Measurements from ENCODE around the gene TARBP1.

GRCh38 chr1:232951229-232951522, 765 bp downstream of the NTPCR start:
- RRBS: no CpG with 5 or more reads among the region's 4 CpGs

DNA sequence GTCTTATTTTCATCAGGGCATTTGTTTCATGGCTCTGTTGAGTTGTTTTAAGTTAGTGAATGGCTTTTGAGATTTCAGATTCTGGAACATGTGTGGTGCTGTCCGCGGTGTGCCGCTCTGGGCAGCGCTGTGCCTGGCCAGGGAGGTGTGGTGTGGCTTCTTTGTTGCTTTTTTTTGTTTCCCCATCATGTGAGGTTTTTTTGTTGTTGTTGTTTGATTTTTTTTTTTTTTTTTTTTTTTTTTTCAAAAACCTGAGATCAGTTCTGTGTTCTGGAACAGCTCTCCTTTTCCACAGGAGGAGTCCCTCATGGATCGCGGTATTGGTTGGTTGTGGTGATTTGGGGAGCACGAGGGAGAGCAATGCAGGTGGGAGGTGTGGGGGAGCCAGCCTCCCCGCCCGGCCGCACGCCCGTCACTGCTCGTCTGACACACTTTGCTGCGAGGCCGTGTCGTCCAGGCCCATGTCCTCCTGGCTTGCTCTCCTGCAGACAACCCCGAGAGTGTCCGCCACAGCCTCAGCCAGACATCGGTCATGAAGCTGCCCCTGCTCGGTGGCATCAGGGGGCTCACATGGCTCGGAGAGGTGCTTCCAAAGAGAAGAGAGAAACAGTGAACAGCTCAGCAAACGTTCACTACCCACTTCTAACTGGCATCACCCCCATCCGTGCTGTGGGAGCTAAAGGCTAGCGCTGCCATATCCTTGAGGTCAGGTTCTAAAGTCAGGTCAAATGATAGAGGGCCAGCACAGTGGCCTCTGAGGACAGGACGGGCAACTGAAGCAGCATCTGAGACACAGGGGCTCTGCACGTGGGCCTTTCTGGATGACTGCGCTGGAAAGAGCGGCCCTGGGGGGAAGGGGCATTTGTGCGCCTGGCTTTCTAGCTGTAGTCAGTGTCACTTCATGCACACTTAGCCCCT, 33.7 kb downstream of the NTPCR start:
- RRBS: no CpG with 5 or more reads among the region's 29 CpGs

GRCh38 chr1:233114109-233114525, 163.7 kb downstream of the NTPCR start:
- RRBS: no CpG with 5 or more reads among the region's 4 CpGs

GRCh38 chr1:233242888-233243168, 52.7 kb downstream of the PCNX2 start:
- RRBS: no CpG with 5 or more reads among the region's 2 CpGs

DNA sequence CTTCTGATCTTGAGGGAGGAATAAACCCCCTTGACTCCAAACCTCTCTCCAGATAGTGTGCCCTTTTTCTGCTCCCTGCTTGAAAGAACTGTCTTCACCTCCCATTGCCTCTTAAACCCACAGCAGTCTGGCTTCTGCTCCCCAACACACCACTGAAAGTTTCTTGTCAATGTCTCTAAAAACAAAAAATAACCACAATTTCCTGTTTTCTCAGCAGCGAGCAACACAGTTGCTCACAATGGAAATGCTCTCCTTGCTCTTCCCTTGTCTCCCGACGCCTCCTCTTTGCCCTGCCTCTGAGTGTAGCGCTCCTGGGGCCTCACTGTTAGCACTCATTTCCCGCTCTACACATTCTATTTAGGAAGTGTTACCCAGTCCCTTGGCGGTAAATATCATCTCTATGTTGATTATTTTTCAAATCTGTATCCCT, 13.6 kb downstream of the PCNX2 start:
- RRBS: no CpG with 5 or more reads among the region's 6 CpGs

DNA sequence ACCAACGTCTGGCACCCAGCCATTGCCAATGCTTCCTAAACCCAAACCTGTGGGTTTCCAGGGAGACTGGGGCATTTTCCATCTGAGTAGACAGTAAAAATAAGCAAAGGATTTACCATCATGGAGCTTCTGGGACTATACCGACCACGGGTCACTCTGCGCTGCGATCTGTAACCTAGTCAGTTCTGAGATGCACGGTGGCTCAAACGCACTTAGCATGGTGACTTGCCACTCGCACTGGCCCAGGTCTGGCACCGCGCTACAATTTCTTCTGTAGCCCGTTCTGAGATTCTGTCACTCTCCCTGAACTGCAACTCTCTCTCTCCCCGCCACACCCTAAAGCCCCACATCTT, 724 bp upstream of the MAP3K21 start:
- RRBS: no CpG with 5 or more reads among the region's 12 CpGs

DNA sequence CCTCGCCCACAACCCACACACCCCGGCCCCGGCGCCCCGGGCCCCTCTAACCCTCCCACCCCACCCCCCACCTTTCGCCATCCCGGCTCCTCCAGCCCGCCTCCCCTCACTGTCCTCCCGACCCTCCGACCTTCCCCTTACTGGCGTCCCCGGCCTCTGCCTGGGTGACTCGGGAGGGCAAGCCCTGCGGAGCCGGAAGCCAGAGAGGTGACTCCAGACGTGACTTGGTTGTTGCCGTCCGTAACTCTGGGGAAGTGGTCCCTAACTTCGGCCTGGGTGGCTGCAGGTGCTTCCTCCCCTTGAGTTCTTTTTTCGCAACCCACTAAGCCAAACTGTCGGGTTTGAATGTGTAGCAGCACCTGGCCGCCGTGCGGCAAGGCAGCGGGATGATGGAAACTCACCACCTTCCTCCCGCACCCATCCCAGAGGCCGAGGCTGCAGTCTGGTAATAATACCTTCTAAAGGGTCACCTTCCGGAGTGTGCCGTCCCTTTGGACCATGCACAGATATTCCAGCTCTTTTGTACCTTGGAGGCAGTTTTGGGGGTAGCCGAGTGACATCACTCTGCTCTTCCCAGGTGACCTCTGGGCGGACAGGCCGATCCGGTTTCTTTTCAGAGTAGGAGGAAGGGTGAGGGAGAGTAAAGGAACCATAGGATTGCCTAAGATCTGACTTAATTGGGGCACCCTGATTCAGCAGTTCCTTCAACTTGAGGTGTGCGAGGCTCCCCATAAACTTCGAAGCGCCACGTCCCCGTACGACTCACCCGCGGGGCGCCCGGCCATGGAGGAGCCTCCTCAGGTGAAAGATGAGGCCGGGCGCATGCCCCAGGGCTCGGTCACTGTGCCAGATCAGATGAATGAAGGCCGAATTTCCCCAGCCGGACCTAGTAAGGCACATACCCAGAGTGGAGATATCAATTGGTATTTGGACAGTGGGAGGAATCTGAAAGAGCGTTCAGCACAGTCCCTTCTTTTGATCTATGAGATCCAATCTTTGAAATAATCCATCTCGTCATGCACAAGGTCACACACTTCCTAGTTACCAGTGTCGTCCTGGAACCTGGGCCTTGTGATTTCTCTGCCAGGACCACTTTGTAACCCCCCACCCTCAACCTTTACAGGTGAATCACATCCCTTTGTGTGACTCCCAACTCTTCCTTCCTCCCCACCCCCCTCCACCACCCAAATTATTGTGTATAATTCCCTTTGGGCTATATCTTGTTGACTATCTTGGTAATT, 1.1 kb downstream of the KCNK1 start:
- RRBS: 7% methylated on average over 16 of the region's 51 CpGs

- RRBS: under 1% methylated on average over 10 of the region's 38 CpGs
These were observed at the start of gene TARBP1 for GRCh38 chr1:234479028-234479493. TARBP1 (minus strand) TSS chr1:234479179.

DNA sequence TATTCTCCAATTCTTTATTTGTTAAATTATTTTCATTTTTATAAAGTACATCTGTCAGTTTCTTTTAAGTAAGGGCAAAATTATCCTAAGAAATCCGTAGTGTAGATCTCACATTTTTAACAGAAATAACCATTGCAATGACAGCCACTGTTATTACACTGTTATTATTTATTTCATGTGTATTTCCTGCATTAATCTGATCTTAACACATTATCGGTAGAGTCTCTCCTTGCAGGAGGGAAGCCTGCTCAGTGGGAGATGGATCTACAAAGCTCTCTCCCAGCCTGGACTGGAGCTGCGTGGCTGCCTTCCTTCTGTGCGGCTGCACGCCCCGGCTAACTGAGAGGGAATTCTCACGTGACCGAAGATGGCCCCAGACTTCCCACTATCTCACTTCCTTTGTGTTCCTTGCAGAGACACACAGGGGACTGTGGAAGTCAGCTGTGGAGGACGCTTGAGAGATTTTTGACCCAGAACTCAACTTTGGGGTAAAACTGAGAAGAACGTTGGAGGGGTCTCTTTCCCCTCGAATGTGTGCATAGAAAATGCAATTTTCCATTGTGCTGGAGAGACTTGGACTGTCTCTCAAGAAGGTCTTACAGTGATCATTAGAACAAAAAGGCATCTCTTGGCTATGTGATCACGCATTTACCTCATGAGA, 49.1 kb upstream of the TARBP1 start:
- RRBS: no CpG with 5 or more reads among the region's 12 CpGs

DNA sequence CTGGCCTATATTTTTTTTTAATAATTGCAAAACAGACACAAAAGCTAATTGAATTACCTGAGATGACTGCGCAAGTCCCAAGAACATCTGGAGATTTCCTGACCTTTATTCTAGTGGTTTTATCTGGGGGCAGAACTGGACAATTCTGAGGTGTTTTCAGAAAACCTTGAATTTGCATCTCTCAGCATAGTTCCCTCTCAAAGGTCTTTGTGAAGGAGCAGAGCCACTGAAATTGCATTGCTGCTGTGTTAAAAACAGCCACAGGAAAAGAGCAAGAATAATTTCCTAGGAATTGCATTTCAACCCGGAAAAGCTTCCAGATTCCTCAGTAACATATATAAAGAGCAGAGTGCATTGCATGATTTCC, 11.3 kb downstream of the IRF2BP2 start:
- RRBS: no CpG with 5 or more reads among the region's 2 CpGs

GRCh38 chr1:234621399-234622089, 11.6 kb upstream of the IRF2BP2 start:
- RRBS: no CpG with 5 or more reads among the region's 7 CpGs

DNA sequence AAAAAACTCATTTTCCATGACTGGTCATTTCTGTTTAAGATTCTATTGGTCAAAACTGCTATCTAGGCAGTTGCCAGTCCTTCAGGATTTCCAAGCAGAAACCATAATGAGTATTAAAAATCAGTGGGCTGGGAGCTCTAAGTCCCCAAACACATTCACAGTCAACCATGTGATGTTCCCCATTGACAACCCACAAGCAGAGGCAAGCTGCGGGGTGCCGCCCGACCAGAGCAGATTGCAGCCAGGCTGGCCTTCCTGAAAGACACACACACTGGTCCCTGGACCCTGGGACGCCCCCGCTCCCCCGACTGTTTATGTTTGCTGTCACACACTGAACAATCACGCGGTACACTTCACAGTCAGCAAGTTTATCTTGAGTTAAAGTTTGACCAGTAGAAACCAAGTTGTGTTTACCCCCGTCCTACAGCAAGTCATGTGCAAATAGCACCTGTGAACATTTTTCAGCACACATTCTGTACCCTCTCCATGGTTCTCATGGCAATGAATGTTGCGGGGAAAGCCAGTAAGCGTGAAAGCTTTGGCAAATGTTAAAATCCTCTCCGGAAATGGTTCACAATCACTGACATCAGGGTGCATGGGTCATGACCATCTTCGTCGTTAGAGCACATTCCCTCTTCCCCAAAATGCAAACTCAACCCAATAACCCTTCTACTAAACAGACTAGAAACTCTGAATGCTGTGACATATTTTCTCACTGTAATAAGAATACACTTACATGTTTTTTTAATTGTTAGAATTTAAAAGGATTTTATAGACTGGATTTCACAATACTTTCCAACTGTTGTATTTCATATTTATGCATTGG, 33.2 kb upstream of the IRF2BP2 start:
- RRBS: no CpG with 5 or more reads among the region's 14 CpGs

DNA sequence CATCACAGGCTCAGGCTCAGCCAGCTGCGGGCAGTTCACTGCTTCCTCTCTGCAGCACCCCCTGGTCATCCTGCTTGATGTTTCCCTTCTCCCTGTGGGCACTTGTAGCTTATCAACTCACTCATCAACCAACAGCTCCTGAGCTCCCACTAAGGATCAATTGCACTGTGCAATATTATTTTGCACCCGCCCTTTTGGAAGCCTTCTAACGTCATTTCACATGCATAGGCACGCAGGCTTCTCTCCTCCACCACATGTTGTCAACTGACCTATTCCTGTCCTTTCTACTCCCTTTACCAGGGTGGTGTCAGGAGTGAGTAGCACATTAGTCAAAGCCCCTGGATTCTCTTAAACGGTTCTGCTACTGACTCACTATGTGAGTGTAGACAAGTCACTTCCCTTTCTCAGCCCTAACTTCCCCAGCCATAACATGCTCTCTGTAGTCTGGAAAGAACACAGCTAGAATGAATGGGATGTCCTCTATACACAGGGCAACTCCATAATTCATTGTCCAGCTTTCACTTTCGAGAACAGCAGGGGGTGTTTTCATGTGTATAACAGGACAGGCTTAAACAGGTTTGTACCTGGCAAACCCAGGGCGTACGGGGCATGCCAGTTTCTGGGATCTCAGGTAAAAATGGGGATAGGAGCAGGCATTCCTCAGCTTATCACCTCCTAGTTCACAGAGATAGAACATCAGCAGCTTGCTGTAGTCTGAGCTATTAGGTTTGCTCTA, 47.2 kb upstream of the IRF2BP2 start:
- RRBS: no CpG with 5 or more reads among the region's 8 CpGs

GRCh38 chr1:234770064-234770665, 160.2 kb upstream of the IRF2BP2 start:
- RRBS: no CpG with 5 or more reads among the region's 18 CpGs

DNA sequence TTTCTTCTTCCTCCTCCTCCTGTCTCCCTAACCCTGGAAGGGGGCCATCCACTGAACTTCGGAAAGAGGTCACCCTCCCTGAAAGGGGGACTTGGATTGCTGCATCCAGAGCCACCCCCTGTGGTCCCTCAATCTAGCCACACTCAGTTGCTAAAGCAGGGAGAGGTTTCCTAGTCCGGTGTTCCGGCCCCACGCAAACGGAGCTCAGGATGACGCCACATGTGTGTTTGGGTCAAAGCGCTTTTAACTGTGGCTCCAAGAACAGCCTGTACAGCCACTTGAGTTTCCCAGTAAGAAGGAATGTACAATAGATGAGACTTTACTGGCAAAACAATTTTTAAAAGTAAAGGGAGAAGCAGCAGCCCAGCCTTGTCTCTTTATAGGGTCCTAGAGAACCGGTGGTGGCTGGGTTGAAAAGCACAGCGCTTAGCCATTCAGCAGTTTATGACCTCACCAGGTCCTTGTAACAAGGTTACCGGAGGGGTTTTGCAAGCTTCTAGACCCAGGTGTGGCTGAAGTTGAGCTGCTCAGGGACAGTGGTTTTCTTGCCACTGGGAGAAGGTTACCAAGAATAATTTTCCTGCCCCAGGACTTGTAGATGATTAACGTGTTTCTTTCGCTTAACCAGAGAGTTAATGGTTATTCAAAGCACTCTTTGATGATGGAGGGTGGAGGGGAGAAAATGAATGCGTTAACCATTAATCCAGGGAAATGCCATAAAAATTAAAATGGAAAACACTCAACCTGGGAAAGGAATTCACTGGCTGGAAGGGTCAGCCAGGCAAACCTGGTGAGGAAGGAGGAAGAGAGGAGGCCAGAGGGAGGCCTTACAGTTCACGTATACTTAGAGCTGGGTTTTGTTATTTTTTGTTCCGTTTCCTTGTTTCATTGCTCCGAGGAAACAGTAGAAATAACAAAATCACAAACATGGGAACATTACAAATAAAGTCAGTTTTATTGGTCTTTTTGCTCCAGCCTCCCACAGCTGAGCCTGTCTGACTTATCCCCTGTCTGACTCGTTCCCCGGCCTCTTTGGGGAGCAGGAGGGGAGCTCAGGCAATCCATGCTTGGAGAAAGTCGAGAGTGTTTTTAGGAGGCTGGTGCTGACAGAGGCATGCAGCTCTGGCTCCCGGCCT, 207.3 kb upstream of the IRF2BP2 start:
- RRBS: 100% methylated on average over 1 of the region's 20 CpGs

- RRBS: no CpG with 5 or more reads among the region's 8 CpGs
These were observed 241.6 kb upstream of the IRF2BP2 start for GRCh38 chr1:234851377-234852238.

DNA sequence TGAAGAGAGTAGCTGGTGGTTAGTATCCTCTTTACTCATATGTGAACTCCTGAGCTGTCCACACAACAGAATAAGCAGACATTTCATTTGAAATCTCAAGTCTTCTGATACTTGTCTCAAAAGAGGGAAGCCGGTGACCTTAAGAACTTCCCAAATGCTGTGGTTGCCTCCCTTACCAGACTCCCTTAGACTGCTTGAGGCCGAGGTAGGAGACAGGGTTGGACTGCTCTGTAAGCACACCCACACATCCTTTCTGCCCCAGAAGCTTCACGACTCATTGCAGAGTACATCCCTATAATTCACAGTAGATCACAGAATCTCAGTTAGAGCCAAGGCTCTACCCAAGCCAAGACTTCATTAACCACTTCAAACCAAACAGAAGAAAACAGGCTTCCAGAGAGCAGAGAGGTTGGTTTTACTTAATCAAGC, 244.2 kb upstream of the IRF2BP2 start:
- RRBS: no CpG with 5 or more reads among the region's 3 CpGs

DNA sequence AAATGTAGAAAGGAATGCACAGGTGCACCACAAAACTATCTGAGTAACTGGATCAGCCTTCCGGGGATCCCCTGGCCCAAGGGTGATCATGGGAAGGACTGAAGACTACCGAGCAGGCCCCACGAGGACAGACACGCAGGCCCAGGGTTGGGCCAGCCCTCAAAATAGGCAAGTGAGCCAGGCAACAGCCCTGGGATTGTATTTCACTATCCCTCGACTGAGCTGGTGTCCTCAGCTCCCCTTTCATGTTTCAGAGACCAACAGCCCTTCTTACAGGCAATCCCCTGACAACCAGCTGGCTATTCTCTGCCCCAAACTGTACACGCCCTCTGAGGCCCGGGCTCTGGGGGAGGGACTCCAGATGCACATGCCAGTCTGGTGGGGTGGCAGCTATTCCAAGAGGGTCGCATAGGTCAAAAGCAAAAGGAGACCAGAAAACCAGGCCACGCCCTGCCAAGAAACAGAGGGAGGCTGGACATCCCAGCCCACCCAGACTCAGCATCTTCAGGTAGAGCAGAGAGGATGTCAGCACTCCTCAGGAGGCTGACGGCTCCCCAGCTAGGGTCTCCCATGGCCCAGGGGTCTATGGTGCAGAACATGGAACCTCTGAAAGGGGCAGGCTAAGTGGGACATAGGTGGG, 243.0 kb downstream of the TOMM20 start:
- RRBS: no CpG with 5 or more reads among the region's 10 CpGs

DNA sequence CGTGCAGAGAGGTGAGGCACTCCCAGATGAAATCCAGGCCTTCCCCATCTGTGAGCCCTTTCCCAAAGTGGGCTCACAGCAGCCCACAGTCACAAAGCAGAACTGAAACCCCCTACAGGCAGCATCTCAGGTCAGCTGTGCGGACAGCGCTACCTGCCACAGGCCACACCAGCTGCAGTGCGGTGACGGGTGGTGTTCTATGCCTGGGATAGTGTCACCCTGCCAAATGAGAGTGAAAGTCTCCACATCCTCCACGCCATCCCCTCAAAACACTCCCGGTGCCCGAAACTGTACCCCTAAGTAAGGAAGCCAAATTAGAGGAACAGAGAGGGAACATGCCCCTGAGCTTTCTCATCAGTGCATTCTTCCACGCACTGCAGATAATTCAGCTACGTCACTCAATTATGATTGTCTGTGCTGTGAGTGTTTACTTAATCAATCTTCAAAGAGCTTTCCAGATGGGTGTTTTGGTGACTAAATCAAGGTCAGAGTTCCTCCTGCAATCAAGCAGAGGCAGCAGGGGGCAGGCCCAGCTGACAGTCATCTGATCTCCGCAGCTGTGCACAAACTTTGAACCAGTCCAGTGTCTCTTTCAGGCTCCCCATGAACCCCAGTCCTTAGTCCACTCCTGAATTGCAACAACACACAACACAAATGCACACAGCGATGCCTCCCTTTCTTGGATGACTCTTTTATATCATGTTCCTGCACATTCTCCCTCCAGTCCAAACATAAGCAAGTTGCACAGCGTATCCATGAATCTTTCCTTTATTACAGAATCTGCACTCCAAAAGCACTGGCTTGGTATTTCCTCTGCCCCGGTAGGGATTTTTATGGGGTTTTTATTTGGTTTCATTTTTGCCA, 150.0 kb downstream of the TOMM20 start:
- RRBS: no CpG with 5 or more reads among the region's 14 CpGs

DNA sequence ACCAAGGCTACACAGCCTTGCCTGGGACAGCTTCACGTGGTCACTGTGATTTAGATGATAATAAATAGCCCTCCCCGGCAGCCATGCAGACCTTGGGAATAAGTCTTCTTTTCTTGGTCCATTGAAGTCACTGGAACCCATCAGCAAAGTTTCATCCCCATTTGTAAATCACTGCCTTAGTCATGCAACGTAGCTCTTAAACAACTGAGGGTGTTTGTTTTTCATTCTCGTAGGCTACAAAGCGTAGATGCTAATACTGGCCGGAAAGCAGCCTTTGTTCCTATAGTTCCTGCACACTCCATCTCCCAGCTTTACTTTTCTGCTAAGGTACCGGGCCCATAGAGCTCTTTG, 105.6 kb downstream of the TOMM20 start:
- RRBS: 100% methylated on average over 1 of the region's 7 CpGs